Glomerular endothelial cell (primary cell): ENCODE measurements around the genes ZNF484, FBP1 and AOPEP.

GRCh38 chr9:92877450-92878320 is at the start of gene ZNF484:
Gene ZNF484 (minus strand): TSS chr9:92878038.
- RAMPAGE, long total RNA = no peak

DNA sequence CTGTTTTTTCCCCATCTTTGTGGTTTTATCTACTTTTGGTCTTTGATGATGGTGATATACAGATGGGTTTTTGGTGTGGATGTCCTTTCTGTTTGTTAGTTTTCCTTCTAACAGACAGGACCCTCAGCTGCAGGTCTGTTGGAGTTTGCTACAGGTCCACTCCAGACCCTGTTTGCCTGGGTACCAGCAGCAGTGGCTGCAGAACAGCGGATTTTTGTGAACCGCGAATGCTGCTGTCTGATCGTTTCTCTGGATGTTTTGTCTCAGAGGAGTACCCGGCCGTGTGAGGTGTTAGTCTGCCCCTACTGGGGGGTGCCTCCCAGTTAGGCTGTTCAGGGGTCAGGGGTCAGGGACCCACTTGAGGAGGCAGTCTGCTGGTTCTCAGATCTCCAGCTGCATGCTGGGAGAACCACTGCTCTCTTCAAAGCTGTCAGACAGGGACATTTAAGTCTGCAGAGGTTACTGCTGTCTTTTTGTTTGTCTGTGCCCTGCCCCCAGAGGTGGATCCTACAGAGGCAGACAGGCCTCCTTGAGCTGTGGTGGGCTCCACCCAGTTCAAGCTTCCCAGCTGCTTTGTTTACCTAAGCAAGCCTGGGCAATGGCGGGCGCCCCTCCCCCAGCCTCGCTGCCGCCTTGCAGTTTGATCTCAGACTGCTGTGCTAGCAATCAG is 27.3 kb upstream of the ZNF484 start:
- RAMPAGE, long total RNA = no peak

DNA sequence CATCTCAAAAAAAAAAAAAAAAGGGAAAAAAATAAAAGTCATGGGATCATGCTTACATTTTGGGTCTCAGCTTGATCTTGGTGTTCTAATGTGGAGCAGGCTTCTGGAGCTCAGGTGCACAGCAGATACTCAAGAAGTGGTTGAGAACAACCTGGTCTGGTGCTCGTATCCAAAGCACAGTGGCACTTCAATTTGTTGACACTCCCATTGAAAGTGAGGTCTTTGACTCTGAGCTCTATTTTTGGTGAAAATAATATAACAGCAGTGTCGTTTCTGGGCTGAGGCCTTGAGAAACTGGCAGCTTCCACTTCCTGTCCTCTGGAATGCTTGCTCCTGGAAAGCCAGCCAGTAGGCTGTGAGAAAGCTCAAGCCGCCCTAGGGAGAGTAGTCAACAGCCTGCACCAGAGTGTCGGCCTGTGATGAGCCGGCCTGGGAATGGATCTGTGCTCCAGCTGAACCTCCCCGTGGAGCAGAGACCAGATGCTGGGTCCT is 6.9 kb upstream of the SUSD3 start:
- RAMPAGE, long total RNA = no peak

- RAMPAGE, long total RNA = no peak
Measured at GRCh38 chr9:93064267-93065142, 6.0 kb downstream of the SUSD3 start.

- RAMPAGE, long total RNA = no peak
Measured at GRCh38 chr9:93130890-93131948, 2.8 kb downstream of the NINJ1 start.

GRCh38 chr9:93132993-93133935 is 787 bp downstream of the NINJ1 start:
- RAMPAGE, long total RNA = no peak

- RAMPAGE, long total RNA = no peak
Measured at GRCh38 chr9:93137968-93138821, 4.1 kb upstream of the NINJ1 start.

GRCh38 chr9:93196542-93196930 is 12.6 kb downstream of the WNK2 start:
- RAMPAGE, long total RNA = no peak

GRCh38 chr9:93205489-93205875 is 21.5 kb downstream of the WNK2 start:
- RAMPAGE, long total RNA = no peak

DNA sequence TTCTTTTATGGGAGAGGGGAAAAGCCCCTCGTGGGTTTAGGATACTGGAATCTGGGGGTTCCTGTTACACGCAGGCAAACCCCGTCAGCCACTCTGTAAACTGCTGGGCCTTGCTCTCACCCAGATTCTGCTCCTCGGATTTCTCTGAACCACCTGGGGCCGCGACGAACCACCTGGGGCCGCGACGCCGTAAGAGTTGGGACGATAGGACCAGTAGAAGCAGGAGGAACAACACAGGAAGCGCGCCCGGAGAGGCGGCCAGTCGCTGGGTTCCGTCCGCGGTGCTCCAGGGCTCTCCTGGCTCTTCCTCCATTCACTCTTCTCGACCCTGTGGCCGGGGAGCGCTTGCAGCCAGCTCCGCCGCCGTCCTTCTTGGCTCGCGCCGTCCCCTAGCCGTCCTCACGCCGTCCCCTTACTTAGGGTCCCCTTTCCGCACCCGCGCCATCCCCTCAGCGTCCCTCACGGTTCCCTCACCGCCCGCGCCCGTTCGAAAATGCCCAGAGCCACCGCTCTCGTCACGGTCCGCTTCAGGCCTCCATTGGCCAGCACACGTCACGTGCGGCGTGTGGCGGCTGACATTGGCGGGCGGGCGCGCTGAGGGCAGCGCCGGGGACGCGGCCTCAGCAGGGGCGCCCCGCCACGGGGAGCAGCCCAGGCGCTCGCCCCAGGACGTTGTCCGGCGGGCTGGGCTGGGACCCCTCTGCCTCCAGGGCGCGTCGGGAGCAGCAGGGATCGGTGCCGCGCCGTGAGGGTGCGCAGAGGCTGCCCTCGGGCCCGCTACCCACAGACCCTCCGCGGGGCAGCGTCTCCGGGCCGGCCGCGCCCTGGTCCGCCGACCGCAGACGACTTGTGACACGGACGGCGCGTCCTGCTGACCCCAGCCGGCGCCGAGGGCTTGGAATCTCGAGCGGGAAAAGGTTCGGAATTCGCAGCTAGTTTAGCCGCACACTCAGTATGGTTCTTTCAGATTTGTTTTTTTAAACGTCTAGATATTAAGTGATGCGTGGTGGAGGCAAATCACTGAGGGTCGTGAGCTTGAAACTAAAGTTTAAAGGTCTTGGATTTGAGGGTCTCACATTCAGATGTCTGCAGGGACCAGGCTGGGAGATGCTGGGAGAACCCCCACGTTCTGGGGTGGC is 53.7 kb upstream of the PTPDC1 start:
- RAMPAGE, long total RNA = no peak

- RAMPAGE, long total RNA = no peak
Measured at GRCh38 chr9:94159380-94159621, 75.0 kb downstream of the PTPDC1 start.

GRCh38 chr9:94553060-94553884 is 40.4 kb downstream of the FBP2 start:
- RAMPAGE, long total RNA = no peak

- RAMPAGE, long total RNA = no peak
Measured at GRCh38 chr9:94638886-94639699, at the start of gene FBP1. Gene FBP1 (minus strand): TSS chr9:94639518.

- RAMPAGE, long total RNA = no peak
Measured at GRCh38 chr9:94643275-94643563, 3.9 kb upstream of the FBP1 start.

DNA sequence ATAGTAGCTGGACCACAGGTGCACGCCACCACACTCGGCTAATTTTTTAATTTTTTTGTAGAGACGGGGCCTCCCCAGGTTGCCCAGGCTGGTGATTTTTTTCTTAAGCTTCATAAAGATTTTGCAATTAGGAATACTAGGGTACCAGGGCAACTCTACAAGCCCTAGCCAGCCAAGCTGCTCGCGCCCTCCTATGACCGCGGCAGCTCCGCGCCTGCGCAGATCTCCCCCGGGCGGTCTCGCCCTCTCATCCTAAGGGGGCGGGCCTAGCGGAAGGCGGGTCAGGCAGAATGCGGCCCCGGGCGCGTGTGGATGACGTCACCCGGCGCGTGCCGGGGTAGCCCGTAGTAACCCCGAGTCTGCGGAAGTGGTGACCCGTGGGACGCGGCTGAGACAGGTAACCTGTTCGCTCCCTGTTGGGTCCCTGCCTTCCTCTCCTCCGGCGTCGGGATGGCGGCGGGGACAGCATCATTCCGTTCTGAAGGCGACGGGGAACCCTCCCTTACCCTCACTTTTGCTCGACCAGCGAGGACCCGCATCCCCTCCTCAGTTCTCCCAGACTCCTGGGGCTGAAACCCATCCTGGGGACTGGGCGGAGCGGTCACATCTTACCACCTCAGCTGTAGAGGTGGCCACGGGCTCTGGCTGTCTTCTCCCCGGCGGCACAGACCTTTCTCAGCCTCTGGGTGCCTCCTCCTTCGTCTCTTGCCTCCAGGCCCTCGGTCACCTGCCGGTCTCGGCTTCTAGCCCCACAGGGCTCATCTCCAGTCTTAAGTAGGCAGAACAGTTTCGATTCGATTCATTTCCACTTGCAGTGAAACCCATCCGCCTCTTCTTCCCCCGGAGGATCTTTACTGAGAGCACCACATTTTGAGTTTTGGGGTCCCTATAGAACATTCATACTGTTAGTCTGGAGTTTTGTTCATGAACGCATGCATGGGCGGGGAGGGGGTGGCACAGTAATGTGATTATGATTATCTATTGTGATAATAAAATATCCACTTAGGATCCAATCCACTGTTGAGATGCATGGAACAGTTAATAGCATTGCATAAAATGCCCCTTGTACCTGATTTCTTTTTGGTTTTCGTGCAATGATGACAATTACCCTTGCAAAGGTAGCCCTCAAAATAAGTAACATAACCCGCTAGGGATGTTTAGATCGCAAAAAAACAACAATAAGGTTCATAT is at the start of gene AOPEP:
Gene AOPEP (plus strand): TSS at position 345 of the 1,191 bp plus-strand sequence.
- RAMPAGE, long total RNA = start-site peak on the plus strand centred at position 347 of the sequence, 64 bp wide, 5 and 28 reads in 2 replicates

DNA sequence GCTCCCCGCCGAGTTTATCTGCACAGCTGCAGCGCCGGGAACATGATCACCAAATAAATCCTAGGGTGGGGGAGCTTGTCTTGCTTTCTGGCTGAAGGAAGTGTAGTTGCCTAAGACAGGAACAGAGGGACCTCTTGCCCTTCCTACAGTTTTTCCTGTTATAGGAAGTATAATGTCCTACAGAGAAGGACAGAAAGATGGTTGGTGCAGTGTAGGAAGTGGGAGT is 7.6 kb downstream of the AOPEP start:
- RAMPAGE, long total RNA = no peak

- RAMPAGE, long total RNA = no peak
Measured at GRCh38 chr9:94900486-94901190, 174.1 kb downstream of the AOPEP start.

DNA sequence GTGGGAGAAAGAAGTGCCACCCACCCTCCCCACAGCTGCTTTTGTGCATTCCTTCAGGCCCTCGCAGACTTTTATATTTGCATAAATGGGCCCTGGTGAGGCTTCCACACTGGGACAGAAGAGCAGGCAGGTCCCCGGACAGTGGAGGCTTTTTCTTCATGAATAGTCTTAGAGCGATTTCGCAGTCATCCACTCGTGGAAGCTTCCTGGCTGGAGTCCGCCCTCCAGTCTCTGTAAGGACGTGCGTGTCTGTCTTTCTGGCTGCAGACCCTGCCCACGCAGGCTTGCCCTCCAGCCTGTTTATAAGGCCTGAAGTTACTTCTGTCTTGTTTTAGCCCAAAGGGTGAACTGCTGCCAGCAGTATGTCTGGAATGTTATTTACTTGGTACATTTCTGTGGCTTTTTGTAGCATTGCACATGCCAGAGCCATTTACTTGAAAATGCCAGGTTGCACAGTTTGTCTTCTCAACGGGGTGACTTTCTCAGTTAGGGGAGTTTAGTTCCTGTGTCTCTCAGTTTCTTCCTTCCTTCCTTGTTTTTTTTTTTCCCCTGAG is 195.7 kb downstream of the AOPEP start:
- RAMPAGE, long total RNA = no peak

- RAMPAGE, long total RNA = no peak
Measured at GRCh38 chr9:94950847-94951440, 224.4 kb downstream of the AOPEP start.

DNA sequence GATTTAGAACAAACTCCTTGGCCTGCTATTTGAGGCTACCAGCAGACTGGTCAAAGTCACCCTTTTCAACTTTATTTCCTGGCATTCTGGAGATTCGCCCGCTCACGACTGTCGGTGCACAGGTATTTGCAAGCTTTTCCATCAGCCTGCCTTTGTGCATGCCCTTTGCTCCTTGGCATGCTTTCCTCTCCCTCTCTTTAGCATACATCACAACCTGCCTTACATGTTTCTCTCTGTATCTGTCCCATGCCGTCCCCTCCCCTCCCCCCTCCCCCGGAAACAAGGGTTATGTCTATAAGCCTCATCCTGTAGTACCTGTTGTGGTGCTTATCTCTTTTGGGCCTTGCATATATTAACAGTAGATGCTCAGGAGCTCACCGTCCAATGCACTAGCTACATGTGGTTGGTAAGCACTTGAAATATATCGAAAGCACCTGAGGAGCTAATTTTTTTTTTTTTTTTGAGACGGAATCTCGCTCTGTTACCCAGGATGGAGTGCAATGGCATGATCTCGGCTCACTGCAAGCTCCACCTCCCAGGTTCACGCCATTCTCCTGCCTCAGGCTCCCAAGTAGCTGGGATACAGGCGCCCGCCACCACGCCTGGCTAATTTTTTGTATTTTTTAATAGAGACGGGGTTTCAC is 257.2 kb downstream of the AOPEP start:
- RAMPAGE, long total RNA = no peak